Myometrial cell (primary cell): ENCODE measurements around a stretch of chr21.

DNA sequence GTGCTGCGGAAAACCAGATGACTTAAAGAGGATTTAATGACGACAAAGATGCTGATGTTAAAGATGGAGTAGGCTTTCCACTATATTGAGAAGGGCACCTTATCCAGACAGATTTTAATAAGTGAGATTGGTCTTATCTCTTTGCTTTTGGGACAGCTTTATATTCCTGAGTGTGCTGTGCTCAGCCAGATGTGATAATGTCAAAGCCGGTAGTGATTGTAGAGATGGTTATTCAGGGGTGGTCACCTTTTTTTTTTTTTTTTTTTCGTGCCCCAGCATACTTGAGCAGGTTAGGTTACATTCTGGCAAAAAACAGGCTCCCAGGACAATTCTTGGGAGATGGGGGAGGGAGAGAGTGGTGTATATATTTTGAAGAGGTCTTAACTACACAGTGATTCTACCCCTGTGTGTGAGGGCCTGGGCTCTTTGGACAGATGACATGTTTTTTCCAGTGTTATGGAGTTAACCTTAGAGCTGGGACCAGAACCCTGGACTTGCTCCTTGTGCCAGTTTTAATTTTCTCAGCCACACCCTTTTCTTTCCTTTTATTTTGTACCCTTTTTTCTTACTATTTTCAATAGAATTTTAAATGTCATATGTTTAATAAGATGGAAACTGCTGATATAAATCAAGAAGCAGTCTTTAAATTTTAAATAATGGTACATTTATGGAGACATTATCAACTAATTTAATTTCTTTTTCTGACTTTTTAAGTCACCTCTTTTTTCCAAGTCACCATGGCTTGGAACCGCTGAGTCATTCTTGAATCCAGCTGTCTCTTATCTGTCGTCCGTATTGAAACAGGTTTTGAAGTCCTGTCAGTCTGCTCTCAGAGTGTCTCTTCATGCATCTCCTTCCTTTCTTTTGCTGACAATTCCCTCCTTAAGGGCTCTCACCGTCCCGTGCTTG is 88.5 kb downstream of the DYRK1A start:
- RAMPAGE, long total RNA = no peak

GRCh38 chr21:37505241-37505756 is 138.7 kb downstream of the DYRK1A start:
- RAMPAGE, long total RNA = no peak

DNA sequence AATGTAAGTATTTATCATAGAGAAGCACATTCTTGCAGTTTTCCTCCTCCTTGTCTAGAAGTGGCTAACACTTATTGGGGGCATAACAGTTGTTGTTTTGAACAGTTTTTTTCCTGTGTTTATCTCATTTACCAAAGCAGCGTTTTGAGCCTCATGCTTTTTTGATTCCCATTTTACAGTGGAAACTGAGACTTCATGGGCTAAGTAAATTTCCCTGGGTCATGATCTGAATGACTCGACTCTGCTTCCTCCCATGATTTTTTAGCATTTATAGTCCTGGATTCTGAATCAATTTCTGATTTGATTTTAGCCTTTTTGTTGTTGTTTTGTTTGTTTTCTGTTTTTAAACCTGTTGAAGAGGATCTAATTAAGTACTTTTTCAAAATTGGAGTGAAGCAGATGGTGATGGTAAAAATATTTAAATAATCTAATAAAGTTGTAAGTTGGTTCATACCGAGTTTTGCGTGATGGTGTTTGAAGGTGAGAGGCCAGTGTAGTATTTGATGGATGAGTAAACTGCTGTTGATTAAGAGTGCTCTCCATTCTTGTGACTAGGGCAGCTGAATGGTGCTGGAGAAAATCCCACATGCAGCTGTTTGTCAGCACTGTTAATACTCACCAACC is 139.9 kb downstream of the DYRK1A start:
- RAMPAGE, long total RNA = no peak

DNA sequence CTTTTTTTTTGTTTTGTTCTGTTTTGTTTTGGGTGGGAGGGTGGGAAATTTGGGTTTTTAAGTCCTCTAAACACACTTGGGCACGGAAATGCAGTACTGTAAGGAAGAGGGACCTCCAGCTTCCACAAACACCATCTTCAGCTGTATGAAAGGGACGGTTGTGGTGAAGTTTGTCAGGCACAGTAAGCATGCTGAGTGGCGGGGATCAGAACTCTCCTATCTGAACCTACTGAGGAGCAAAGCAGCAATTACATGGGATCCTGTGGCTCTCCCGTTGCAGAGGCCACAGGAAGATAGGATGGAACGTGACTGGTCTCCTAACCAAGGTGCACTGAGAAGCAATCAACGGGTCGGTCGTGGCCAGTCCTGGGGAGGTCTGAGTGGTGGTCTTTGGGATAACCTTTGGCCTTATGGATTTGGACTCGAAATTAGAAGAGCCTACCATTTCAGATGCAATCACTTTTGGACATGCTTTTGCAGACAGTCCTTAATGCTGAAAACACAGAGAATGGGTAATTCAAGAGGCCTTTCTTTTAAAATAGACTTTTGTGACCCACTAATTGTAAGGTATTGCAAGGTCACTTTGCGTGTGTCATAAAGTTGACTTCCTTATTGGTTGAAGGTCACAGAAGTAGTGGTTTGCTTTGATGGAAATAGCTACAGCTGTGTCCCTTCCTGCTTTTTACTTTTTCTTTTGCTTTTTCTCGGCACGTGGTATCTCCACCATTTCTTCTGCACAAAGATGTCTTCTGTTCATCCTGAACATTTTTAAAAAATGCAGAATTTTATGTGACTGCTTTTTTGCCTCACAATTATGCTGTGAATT is 146.6 kb downstream of the DYRK1A start:
- RAMPAGE, long total RNA = no peak

DNA sequence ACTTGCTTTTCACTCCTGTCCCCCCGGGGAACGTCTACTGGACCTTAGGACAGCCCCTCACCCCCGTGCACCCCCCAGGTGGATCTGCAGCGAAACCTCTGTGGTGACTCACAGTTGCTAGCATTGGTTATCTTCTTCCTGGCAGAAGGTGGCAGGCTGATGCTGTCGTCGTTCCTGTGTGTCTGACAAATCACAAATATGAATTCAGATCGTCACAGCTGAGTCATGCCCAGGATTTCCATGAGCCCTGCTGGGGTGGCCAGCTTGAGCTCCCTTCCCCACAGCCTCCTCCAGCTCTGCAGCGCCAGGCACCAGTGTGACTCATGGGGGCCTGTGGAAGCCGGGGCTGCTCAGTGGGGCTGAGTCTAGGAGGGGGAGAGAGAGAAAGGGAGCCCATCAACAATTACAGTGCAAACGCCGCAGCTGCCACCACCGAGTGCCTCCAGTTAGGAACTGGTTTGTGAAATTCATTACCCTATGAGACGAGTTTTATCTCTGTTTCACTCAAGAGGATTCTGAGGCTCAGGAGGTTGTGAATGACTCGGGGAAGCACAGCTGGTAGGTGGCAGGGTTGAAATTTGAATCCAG is 197.8 kb downstream of the DYRK1A start:
- RAMPAGE, long total RNA = no peak

- RAMPAGE, long total RNA = no peak
Observed at GRCh38 chr21:37564912-37565146, 198.3 kb downstream of the DYRK1A start.

DNA sequence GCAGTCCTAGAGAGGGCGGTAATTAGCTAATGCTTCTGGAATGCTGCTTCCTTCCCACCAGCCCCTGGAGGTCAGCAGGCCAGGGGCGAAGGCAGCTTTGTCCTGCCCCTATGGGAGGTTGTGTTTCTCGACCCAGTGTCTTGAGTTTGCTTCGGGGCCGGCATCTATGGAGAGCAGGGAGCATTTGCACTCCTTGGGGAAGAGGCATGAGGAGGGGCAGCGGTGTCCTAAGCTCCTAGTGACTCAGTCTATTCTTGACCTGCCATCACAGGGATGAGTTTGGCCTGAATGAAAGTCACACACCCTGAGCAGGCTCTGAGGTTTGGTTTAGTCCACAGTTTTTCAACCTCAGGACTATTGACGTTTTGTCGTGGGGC is 85.0 kb upstream of the KCNJ15 start:
- RAMPAGE, long total RNA = no peak

GRCh38 chr21:38282986-38283537 is 26.3 kb downstream of the KCNJ15 start:
- RAMPAGE, long total RNA = no peak

DNA sequence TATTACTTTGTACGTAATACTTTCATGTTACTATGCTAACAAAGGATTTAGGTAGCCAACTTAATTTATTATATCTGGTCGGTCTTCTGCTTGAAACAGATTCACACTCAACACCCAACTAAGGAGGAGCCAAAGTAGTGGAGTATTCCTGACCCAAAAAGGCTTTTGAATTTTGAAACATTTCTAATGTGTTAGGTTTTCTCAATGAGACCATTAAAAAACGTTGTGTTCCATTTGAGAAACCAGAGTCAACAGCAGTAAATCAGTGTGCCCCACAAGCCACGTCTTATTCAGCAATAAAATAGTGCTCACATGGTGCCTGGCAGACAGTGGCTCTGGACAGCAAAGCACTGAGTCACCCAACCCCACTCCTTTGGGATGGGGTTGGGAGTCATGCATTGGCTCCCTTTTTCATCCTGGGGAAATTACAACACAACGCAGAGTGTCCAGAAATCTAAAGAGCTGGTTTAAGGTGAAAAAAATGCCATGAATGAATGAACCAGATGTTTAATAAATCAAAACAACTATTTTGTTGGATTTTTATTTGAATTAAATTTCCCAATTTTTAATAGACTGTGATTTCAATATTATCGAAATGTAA is 46.5 kb downstream of the KCNJ15 start:
- RAMPAGE, long total RNA = no peak

GRCh38 chr21:38460368-38460990 is 37.8 kb downstream of the ERG start:
- RAMPAGE, long total RNA = no peak

DNA sequence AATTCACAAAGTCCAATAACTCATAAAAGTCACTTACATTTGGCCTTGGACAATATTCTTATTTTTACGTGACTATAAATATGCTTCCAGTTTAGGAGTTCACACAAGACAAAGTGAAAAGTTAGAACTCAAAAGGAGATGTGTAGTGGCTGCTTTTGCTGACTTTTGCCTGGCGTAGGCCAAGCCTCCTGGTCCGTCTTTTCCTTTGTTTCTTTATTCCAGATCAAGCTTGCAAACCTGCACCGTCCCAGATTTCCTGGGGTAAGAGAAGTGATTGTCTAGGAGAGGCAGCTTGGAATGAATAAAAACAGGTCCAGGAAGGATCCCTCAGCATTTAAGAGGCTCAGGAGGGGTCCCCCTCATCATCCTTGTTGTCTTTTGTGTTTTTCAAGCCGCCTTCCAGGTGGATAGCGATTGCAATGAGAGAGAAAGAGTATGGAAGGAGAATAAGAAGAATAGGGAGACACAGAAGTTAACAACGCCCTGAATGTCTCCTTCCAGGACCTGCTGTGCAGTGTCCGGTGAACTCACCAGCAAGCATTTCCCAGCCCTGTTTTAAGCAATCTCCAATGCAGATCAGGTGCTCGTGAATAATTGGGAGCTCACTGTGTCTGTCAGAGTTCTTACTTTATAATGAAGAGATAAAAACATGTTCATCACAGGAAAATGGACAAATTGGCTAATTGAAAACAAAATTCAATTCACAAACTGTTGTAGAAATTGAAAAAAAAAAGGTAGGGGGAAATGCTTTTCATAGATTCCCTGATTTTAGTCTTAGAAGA is 8.6 kb downstream of the ERG start:
- RAMPAGE, long total RNA = no peak

- RAMPAGE, long total RNA = no peak
Observed at GRCh38 chr21:38499146-38499712, 952 bp upstream of the ERG start.

GRCh38 chr21:38503194-38504338 is 5.3 kb upstream of the ERG start:
- RAMPAGE, long total RNA = no peak

DNA sequence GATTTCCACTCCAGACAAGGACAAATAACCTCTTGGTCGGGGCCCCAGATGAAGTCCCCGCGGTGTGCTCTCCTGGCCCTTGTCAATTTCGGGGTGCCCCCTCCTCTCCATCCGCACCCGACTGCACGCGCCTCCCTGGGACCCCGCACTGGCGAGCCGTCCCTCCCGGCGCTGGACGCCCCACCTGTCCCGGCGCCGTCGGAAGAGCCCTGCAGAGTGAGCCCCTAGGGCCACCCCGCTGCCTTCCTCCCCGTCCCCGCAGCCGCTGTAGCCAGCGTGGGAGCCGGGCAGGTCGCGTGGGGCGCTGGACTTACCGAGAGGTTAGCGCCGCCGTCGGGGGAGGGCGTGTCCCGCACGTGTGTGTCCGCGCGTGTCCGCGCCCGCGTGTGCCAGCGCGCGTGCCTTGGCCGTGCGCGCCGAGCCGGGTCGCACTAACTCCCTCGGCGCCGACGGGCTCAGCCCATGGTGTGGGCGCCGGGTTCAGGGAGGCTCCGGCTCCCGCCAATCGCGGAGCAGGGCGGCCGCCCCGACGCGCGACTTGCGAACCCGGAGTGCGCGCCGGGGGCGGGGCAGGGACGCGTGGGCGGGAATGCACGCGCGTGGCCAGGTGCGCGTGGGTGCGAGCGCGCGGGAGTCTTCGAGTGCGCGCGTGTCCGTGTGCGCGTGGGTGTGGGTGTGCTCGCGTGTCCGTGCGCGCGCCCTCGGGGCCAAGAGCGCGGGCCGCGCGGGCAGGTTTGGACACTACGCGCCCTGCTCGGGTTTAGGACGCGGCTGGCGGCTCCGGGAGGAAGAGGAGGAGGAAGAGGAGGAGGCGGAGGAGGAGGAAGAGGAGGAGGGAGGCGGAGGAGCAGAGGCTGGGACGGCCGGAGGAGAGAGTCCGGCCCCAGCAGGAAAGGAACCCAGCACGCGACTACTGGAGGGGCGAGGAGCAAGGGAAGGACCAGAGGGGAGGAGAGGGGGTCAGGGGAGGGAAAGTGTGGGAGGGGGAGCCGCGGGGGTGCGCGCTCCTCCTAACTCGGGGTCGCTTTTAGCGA is 145.2 kb upstream of the ETS2 start:
- RAMPAGE, long total RNA = no peak

DNA sequence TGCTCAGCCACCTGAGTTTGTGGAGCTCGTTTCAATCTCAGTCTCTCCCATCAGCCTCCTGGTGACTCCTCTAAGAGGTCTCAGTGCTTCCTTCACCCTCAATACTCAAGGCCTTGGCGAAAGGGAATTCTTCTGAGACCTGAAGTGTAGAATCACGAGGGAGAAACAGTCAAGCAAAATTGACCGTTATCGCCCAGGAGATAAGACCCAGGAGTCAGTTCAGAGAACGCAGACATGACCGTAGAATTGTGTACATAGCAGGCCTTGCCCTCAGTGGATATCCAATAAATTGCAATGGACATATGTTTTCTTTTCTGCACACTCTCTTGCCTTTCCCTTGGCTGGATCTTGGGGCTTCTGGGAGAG is 15.7 kb upstream of the ETS2 start:
- RAMPAGE, long total RNA = no peak

DNA sequence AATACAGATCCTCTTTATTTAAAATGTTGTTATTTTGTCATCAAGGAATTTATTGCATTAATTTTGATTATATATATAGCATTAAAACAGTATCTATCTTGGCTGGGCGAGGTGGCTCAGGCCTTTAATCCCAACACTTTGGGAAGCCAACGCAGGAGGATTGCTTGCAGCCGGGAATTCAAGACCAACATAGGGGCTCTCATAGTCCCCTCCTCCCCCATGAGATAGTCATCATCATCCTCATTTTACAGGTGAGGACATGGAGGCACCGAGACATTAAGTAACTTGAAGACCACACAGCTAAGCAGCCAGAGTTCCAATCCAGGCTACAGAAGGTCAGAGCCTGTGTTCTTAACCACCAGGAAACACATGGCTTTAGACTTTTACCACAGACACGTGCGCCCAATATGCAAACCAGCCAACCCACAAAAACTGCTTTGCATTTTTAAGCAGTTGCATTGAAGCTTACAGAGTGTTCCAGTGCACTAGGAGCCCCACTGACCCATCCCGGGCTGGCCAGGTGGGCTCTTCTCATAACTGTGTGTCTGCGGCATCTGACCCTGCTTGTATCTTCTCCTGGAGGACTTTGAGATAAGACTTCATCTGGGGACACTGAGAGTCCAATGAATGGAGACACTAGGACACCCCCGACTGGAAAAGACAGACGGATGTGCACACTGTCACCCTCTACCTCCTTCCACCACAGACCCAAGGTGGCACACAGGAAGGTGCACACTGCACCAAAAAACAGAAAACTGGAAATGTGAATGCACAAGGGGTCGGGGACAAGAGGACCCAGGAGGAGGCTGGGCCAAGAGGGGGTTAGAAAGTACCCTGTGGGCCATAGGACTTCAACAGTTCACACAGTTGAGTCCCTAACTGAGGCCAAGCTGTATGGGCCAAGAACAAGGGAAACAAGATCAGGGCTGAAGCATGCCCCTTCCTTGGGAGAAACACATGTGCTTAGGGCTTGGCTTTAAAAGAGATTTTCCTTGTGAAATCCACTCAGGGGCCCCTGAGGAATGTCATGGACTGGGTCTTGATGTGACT is 56.4 kb downstream of the ETS2 start:
- RAMPAGE, long total RNA = no peak

- RAMPAGE, long total RNA = no peak
Observed at GRCh38 chr21:39004031-39004682, 179.1 kb downstream of the PSMG1 start.

- RAMPAGE, long total RNA = no peak
Observed at GRCh38 chr21:39007379-39007880, 175.8 kb downstream of the PSMG1 start.

GRCh38 chr21:39094280-39094779 is 88.9 kb downstream of the PSMG1 start:
- RAMPAGE, long total RNA = no peak

- RAMPAGE, long total RNA = no peak
Observed at GRCh38 chr21:39208904-39209293, 25.6 kb upstream of the PSMG1 start.